Bronchial epithelial cell (primary cell): ENCODE measurements around a stretch of chr1.

- RRBS, 2 experiments, result 1% methylated on average over 29 to 31 of the region's 88 CpGs
Measured at GRCh38 chr1:65148509-65149853, 978 bp downstream of the AK4 start.

- RRBS, 2 experiments, result no CpG with 5 or more reads among the region's 8 CpGs
Measured at GRCh38 chr1:65163000-65163492, 15.0 kb downstream of the AK4 start.

DNA sequence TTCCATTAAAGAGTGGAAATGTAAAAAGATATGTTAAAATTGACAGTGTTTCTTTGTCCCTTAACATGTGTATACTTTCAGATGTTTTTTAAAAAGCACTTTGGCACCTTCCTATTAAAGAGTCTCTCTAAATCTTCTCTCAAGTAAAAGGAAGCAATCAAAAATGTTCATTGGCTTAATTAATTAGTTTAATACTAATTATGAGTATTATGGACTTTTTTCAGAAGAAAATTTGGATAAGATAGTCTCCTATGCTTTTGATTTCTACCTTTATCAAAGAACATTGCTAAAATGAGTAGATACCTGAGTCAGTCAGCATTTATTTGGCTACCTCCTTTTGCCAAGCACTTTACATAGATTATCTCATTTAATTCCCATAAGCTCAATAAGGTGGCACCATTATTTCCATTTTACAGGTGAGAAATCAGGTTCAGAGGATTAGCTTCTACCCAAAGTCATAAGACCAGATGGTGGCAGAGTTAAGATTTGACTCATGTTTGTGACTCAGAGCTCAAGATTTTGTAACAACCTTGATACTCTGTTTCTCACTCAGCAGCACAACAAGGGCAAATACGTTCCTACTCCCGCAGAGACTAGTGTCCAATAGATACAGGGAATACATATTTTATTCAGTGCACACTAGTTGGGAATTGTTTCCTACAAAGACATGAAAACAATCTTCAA lies 3.3 kb downstream of the LEPR start:
- RRBS, 2 experiments, result no CpG with 5 or more reads among the region's 2 CpGs

GRCh38 chr1:65429790-65430393 lies 9.4 kb downstream of the LEPR start:
- RRBS, 2 experiments, result no CpG with 5 or more reads among the region's 9 CpGs

DNA sequence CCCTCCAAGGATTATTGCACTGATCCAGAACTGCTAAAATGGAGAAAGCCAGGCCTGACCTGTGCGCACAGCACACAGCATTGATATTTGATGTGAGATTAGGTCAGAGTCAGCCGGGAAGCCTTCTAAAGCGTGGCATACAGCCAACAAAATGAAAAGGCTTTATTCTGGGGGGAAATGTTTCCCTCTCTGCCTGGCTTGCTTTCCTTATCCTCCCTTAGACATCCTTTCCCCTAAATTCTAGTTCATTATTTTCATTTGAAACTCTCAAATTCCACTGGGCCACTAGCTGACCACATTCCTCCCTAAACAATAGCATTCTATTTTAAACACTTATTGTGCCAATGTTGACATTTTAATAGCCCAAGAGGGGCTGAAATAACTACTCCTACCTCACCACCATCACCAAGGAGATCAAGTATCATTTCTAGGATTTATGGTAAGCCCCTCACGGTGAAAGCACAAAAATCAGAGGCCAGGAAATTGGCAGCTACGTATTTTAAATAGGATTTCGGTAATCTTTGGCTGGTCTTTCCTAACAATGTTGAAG lies 49.5 kb downstream of the LEPR start:
- RRBS, 2 experiments, result no CpG with 5 or more reads among the region's 6 CpGs

DNA sequence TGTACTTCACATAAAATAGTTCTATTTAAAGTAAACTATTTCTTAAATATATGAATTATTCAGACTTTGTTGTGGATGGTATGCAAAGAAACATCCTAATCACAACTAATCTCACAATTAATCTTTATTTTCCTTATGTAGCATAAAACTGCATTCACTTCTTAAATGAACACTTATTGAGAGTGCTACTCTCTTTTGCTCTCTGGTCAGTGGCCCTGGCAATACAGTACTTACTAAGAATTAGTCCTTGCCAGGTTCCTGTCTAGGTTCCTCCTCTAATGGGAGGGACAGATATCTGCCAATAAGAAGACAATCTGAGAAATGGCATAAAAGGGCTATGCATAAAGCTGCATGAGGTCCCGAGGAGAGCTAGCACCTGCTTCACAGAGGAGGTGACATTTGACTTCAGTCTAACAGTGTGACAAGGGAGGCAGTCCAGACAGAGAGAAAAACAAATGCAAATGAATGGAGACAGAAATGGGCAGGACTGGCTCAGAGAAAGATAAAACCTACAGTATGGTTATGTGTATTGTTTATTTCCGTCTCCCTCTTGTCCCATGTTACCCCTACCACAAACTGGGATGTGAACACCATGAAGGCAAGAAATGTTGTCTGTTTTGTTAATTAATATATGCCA lies 357.1 kb upstream of the SGIP1 start:
- RRBS, 2 experiments, result no CpG with 5 or more reads among the region's 2 CpGs

- RRBS, 2 experiments, result no CpG with 5 or more reads among the region's 6 CpGs
Measured at GRCh38 chr1:66300325-66300901, 233.5 kb upstream of the SGIP1 start.

DNA sequence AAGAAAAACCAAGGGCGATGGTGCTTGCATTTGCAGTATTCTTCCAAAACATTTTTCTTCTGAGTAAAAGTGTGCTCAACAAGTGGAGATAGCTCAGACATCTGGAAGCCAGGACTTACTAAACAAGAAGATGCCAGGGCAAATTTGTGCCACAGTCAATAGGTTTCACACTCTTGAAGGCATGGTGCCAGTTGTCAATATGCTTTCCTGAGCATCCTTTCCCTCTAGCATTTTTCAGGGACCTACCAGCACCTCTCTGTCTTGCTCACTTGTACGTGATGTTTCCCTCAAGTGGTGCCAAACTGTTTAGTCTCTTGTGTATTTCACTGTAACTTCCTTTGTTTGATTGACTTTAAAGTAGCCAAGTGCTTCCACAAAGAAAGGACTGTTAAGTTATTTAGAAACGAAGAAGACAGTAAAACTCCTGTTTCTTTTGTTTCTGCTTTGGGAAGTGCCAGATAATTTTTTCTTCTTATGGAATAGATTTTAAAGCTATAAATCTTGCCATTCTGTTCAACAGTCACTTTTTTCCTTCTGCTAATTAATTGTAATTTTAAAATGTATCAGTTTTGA lies 193.9 kb upstream of the SGIP1 start:
- RRBS, 2 experiments, result no CpG with 5 or more reads among the region's 3 CpGs

- RRBS, 2 experiments, result no CpG with 5 or more reads among the region's 7 CpGs
Measured at GRCh38 chr1:66342745-66343068, 191.2 kb upstream of the SGIP1 start.

- RRBS, 2 experiments, result no CpG with 5 or more reads among the region's 7 CpGs
Measured at GRCh38 chr1:66350016-66350731, 183.8 kb upstream of the SGIP1 start.

DNA sequence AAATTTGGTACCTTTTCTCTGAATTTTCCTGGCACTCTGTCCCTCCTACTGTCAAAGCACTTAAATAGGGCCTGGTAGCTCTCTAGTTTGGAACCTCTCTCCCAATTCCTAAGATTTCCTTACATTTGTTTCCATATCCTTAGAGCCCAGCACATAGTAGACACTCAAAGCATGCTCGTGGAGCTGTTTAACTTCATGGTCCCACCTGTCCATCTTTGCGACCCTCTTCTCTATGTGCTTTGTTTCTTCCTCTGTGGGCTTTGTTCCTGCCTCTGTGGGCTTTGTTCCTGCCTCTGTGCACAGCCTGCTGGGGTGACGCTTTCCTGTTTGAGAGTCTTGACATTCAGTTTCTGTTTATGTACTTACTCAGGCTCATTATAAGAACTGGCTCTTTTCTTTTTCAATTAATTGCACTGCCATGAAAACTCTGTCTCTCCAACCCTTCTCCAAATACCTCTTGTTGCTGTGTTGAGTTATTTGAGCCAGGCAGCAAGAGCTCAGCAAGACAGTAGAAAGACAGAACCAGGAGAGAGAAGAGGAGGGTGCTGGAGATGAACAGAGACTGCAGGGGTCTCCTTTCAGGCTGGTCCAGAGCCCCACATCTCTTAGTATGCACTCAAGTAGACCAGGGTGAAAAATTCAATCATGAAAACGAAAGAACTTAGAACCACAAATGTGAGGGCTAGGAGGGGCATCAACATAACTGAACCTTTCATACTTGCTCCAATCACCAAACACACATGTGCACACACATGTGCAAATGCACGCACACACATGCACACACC lies 88.4 kb upstream of the SGIP1 start:
- RRBS, 2 experiments, result no CpG with 5 or more reads among the region's 5 CpGs

DNA sequence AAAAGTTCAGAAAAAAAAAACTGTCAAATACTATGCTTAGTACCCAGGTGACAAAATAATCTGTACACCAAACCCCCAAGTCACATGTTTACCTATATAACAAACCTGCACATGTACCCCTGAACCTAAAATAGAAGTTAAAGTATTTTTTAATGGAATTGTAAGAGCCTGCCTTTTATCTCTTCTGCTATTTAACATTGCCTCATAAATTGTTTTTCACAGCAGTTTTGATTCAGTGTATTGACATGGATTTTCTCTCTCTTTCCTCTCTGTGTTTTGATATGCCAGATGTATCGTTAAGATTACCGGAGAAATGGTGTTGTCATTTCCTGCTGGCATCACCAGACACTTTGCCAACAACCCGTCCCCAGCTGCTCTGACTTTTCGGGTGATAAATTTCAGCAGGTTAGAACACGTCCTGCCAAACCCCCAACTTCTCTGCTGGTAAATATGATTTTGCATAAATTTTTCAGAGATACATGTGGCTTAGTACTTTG lies 23.2 kb upstream of the DYNLT5 start:
- RRBS, 2 experiments, result no CpG with 5 or more reads among the region's 5 CpGs

DNA sequence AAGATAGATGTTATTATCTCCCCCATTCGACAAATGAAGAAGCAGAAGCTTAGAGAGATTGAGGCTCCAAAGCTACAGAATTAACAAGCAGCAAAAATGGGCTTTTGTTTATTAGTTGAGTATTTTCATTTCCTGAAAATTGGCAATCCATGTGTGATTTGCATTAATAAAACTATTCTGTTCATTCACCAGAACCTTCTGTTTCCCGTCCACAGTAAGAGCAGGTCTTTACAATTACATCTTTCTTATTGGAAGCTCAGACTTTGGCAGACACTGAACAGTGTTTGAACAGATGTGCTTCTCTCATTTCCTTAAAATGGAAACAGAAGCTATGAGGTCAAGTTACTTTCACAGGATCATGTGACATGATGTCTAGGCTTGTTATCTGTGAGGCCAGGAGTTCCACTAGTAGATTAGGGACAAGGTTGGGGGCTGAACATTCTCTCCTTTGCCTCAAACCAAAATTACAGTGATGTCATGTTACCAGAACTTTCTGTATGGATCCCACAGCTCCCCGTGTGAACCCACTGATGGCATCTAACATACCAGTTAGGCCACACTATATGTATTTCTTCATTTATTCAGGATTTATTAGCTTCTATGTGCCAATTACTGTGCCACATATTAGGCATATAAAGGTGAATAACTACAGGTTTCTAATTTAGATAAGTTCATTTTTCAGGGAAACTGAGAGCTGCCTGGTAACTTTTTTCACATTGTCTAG lies 5.9 kb downstream of the DYNLT5 start:
- RRBS, 2 experiments, result no CpG with 5 or more reads among the region's 3 CpGs

DNA sequence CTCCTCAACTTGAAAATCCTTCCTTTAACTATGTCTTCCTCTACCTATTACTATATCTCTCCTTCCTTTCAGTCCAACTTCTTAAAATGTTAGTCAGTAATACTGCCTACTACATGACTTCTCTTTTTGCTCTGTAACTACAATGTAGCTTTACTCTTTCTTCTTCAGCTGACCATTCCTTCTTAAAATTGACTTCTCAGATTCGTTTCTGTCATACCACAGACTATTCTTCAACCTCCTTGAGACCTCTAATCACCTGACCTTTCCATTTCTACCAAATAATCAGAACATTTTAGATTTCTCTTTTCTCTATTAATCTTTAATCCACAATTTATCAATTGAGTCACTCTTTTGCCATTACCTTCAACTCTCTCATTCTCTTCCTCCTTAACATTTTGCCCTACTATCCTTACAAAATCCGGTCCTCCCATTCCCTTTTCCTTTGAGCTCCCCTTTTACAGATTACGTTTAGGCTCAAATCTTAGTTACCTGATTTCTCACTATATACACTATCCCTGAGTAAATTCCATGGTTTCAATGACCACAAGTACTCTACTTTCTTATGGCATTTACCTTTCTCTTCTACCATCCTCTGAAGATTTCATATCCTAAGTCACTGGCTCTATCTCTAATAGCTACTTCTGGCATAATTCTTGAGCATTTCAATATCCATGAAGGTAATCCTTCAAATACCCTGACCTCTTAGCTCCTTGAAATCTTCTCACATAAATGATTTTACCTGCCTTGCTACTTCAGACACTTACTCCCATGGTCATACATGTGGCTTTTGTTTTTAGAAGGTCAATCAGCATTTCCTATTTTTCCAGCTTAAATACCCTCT lies 17.4 kb downstream of the DNAI4 start:
- RRBS, 2 experiments, result no CpG with 5 or more reads among the region's 3 CpGs

DNA sequence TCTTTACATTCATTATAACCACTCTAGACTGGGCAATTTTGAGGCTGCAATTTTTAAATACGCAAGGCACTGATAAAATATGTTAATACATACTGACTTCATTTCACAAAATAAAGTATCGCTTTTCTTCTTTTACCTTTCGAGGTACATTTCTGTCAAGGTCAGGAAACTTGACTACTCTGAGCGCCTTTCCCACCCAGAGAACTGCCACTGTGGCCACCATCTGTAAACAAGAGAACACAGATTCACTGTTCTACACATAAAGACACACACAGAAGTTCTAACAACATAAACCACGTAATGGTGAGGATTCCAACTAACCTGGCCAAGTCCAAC lies 1.3 kb downstream of the SLC35D1 start:
- RRBS, 2 experiments, result no CpG with 5 or more reads among the region's 5 CpGs

DNA sequence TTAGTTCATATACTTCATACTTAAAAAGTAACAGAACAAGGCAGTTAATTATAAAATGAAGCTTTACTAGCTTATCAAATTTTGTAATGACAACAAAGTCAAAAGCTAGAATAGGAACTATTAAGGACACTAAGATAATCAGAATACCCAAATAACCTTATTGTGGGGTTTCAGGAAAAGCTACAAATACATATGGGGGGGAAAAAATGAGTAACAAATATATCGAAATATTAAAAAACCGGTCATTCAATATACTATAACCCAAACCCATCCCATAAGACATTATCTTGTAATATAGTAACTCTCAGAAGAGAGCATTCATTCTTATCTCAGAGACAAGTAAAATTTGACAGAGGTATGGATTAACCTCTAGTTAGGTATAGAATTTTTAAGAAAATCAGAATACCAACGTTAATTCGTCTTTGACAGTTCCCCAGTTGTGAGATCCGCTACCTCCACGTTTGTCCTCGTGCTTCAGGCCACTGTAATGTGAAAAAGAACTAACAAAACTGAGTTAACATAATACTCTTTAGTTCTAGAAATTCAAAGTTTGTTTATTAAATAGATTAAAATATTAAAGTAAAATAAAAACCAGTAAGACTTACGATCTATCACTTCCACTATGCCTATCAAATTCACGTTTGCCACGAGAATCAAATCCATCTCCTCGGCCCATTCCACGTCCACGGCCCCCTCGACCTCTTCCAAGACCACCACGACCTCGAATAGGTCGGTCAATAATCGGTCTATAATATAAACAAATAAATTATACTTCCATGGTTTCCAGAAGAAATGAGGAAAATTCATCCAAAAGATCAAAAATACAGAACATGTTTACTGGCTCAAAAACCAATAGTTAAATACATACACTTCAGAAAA lies 5.5 kb downstream of the SERBP1 start:
- RRBS, 2 experiments, result no CpG with 5 or more reads among the region's 18 CpGs

DNA sequence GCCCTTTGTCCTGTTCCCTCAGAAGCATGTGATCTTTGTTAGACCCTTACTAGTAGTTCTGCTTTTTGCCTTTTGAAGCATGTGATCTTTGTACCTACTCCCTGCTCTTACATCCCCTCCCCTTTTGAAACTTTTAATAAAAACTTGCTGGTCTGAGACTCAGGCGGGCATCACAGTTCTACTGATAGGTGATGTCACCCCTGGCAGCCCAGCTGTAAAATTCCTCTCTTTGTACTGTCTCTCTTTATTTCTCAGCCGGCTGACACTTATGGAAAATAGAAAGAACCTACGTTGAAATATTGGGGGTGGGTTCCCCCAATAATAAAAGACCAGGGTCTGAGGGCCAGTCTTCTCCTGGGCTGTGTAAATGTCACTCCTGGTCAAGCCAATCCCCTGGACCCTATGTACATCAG lies 83.9 kb upstream of the SERBP1 start:
- RRBS, 2 experiments, result no CpG with 5 or more reads among the region's 3 CpGs

- RRBS, 2 experiments, result no CpG with 5 or more reads among the region's 4 CpGs
Measured at GRCh38 chr1:67560729-67561232, 124.2 kb upstream of the GADD45A start.

DNA sequence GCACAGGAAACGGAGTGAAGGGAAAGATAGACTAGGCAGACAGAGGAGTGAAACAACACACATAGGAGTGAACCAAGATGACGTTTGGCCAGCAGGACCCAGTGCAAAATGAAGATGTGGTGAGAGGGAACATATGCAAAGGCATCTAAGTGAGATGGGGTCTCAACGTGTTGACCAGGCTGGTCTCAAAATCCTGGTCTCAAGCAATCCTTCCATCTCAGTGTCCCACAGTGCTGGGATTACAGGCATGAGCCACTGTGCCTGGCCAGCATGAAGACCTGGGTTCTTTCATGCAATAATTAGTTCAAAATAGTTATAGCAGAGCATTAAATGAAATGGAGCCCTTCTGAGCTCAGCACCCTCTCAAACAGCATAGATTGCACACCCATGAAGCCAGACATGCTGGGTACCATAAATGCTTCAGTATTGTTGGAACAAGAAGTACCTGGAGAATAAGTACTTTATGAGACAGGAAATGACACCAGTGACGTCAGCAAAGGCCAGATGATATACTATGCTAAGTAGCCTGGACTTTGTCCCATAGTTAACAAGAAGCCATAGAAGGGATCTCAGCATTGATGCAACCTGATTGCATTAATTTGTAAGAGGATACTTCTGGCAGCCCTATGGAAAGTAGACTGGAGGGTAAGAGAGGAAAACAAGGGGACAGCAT lies 16.5 kb upstream of the GADD45A start:
- RRBS, 2 experiments, result no CpG with 5 or more reads among the region's 4 CpGs

DNA sequence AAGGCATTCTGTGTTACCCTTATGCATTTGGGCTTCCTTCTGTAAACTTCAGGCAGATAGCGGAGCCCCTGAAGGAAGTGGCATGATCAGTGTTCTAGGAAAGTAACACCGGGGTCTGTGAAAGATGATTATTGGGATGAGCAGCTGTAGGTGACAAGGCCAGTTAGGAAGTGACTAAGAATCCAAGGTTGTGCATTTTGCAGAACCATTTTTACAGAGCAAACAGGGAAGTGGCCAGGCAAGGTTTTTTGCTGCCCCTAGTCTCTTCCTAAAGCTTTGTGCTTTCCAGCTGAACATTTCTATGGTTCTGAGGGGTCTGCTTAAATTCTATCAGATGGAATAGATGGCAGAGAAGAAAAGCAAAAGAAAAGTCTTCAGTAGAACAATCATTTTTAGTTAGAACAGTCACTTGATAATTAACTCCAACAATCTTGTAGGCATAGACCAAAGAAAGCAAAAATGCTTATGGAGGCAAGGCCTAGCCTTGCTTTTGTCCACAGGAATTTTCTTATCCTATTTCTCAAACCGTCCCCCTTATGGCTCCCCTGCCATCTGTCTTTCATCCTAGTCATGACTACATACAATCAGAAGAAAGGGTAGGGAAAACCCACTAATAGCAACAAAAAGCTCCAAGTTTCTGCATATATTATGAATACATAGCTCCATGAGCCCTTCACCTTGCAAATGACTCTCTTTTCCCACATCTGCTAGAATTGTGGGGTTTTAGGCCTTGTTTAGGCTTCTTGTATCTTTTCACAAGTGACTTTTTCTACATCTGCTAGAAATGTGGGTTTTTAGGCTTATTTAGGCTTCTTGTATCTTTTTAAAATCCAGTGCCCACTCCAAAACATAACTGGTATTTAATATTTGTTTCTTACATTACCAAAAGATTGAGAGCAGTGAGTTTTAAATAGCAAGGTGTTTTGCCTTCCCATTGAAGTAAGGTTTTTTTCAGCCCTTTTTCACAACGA lies 4.1 kb downstream of the GADD45A start:
- RRBS, 2 experiments, result no CpG with 5 or more reads among the region's 4 CpGs